Pulmonary lymph node (tissue), 1 donor: Measurements from ENCODE around the genes RASA4, SPDYE2B and PSMC2.

DNA sequence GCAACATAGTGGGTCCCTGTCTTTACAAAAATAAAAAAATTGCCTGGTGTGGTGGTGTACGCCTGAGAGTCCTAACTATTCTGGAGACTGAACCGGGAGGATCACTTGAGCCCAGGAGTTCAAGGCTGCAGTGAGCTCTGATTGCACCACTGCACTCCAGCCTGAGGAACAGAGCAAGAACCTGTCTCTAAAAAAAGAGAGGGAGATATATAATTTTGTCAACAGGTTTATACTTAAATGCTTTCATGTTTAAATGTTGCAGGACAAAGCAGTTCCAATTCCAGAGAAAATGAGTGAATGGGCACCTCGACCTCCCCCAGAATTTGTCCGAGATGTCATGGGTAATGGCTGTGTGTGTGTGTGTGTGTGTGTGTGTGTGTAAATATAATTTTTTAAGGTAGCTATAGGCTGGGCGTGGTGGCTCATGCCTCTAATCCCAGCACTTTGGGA is 1.2 kb downstream of the PRKRIP1 start:
- PRO-cap = no peak

DNA sequence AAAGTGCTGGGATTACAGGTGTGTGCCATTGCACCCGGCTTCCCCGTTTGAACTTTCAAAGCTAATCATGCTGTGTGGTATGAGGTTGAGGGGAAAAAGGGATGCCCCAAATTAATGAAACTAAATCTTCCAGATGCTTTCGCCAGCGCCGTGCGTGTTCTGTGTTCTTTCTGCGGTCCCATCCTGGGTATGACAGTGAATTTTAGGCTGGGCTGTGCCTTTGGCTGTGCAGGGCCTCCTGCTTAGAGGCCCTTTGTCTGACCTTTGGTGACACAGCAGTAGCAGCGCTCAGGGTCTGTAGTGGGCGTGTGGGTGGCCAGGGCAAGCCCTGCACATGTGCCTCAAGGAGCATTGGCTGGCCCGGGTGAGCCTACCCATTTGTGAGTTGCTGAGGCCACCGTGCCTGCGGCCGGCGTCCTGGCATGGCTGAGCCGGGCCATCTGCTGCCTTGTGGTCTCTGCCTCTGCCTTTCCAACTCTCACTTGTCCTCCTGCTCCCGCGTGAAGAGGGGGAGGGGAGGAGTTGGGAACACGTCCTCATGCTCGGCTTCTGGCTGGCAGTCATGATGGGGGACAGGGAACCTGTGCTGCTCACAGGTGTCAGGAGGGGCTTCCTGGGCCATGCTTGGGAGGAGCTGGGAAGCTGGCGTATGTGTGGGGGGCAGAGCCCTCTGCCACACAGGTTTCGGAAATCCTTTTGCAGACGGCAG is 9.3 kb upstream of the ORAI2 start:
- PRO-cap = no peak

DNA sequence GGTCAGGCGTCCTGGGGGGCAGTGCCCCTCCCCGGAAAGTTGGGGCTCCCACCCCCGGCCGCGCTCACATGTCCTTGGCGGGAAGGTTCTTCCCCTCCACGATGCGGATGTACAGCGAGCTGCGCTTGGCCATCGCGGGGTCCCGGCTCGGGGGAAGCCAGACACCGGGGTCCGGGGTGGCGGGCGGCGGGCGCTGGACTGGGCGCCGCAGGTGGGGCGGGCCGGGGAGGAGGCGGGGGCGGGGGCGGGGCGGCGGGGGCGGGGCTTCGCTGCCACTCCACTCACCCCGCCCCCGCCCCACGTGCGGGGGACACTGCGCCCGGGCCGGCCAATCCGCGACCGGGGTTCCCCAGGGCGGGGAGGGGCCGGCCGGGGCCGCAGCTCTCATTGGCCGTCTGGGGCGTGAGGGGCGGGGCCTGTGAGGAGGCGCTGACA is at the start of gene RASA4:
Gene RASA4, minus strand, starts transcription at position 200 of the 435 bp plus-strand sequence.
- PRO-cap = no peak

DNA sequence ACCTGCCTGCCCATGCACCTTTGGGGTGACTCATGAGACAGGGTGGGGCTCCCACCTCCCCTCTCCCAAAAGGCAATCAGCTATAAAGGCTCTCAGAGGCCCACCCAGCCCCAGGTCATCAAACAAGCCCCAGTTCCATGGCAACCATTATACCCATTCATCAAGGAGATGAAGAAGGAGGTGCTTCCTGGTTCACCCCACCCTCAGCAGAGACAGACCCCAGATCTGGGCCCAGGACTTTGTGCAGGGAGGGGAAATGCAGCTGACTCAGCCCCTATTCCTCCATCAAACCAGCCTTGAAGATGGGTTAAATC is at the start of gene SPDYE2B:
Gene SPDYE2B, plus strand, starts transcription at position 200 of the 314 bp plus-strand sequence.
- PRO-cap = no peak

GRCh38 chr7:102913457-102913940 is 699 bp downstream of the LRRC17 start:
- PRO-cap = no peak

- PRO-cap = no peak
Observed at GRCh38 chr7:102934299-102934737, 21.5 kb downstream of the LRRC17 start.

GRCh38 chr7:103037682-103038101 is 37.2 kb upstream of the ARMC10 start:
- PRO-cap = no peak

GRCh38 chr7:103075258-103075895 is 437 bp downstream of the ARMC10 start:
- PRO-cap = unidirectional peak, plus-strand start at chr7:103075529

- PRO-cap = no peak
Observed at GRCh38 chr7:103147944-103148609, 822 bp downstream of the NAPEPLD start.

- PRO-cap = no peak
Observed at GRCh38 chr7:103149781-103150100, 842 bp upstream of the NAPEPLD start.

DNA sequence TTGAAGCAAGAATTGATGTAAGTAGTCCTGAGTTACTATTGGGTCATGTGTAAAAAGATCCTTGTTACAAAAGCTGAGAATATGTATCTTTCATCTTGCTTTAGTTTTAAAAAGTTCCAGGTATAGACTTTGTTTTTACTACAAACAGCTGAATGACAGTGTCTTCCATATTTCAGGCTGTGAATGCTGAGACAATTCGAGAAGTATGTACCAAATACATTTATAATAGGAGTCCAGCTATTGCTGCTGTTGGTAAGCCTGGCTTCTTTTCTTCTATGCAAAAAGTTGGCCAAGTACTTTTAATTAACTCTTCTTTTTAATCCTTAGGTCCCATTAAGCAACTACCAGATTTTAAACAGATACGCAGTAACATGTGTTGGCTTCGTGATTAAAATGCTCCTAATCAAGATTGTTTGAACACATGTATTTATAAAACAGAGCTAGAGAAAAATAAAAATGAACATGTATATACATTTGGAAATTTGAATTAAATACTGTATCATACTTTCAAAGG is 14.7 kb downstream of the PMPCB start:
- PRO-cap = no peak

DNA sequence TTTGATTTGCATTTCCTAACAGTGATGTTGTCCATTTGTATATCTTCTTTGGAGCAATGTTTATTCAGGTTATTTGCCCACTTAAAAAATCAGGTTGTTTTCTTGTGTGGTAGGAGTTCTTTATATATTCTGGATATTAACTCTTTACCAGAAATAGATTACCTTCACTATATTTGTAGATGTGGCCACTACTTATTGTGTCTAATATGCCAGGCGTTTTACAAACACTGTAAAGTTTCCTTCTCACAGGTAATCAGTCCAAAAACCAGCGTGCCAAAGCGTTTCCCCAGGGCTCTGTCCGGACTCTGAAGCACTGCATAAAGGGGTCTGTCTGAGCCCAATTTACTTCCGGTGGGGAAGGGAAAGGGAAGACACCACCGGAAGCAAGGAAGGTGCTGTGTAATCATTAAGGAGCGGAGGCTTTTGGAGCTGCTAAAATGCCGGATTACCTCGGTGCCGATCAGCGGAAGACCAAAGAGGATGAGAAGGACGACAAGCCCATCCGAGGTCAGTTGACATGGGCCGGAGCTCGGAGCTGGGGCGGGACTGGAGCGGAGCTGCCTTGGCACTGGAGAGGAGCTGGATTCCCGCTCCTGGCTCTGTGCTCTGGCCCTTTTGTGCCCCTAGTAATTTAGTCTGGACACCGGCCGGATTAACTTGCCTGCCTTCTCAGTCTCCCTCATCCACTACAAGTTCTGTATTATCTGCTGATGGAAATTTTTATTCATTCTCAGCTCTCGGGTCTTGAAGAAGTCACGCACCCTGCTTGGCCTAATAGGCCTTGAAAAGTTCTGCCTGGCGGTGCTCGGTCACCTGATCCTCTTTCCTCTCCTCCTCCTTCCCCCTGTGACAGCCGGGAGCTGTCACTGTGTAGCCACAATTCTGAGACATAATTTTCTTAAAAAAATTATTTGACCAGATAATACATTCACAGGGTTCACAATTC is at the start of gene PSMC2:
Gene PSMC2, plus strand, starts transcription at position 369 of the 946 bp plus-strand sequence.
- PRO-cap = bidirectional peak, plus-strand start at position 391 of the sequence, minus-strand start at position 307 of the sequence

- PRO-cap = no peak
Observed at GRCh38 chr7:104971641-104972034, 42.4 kb upstream of the KMT2E start.

- PRO-cap = bidirectional peak, plus-strand start at chr7:104978705, minus-strand start at chr7:104978678
Observed at GRCh38 chr7:104978263-104978911, 35.6 kb upstream of the KMT2E start.

DNA sequence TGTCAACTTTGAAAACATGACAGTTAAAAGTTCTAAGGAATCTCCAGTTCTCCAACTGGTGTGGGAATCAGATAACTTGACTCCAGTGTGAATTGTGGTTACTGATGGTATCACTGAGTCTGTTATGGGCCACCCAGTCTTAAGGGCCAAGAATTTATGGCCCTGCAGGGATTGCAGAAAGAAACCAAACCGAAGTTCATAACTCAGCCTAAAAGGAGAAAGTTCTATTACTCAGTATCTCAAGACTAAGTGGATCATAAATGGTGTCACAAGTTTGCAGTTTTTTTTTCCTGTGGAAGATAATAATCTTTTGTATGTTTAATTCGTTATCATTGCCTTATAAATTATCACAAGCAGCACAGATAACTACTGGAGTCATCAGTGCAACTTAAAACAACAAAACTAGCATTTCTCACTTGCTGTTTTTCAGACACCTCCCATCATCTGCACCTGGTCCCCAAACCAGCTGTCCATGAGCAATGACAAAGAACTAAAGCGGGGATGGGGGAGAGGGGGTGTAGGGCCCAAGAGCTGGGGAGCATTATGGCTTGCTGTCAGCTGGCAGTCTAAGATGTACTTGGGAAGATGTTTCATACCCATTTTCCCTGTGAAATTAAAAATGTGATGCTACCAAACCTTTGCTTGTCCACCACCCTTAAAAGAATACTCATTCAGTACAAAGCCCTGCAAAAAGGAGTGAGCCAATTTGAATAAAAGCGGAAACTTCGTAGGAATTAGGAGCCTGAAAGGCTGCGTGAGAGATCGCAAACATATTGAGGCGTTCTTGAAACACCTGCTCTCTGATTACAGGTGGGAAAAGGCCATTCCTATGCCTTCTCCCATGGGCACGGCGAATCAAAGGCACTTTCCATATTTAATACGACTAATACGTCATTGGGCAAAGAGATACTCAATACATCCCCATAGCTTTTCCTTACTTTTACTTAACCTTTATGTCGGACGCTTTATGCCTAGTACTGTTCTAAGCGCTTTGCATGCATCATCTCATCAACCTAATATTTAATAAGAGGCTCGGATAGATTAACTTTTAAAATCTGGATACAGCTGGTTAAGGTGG is 31.2 kb upstream of the KMT2E start:
- PRO-cap = bidirectional peak, plus-strand start at position 803 of the sequence, minus-strand start at position 775 of the sequence

GRCh38 chr7:105003305-105004443 is 10.3 kb upstream of the KMT2E start:
- PRO-cap = no peak

DNA sequence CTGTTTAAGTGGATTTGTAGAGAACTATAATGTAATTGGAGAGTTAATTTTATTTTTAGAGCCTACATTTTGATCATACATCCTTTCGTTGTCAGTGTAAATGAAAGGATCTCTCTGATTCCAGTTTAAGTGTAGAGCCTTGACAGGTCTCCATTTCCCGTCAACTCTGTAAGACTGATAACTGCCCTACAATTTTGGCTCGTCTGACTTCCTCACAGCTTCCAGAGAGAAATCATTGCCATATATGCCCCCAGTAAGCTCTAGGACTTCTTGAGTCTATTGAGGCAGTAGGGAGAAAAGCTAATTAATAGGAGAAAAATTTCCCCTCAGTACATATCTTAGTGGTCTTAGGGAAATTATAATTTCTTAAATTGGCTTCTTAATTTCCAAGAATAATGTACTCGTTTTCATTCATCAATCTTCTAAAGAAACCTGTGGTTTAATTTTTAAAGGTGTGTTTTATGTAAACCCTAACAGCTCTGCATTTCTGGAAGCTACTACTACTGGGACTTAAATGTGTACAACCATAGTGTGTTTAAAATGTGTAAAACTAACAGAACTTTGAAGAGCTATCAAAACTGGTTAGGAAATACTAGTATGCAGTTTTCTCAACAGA is 3.8 kb downstream of the KMT2E start:
- PRO-cap = unidirectional peak, minus-strand start at position 168 of the sequence

DNA sequence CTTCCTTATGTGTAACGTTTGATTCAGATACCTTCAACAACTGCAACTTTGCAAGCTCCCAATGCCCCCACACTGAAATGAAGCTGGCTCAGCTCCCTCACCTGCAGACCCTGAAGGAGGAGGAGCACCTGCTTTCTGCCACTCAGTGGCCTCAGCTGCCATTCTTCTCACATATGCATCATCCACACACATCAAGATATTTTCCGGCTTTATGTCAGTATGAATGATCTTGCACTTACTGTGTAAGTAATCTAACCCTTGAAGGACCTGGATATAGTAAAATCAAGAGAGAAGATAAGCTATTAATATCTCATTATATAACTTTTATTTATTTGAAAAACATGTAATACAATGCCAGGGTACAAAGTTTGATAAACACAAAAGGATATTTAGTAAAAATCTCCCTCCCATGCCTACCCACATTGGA is 132.4 kb downstream of the KMT2E start:
- PRO-cap = no peak

GRCh38 chr7:105257256-105257667 is 131.5 kb downstream of the SRPK2 start:
- PRO-cap = no peak

GRCh38 chr7:105788026-105788792 is 88.2 kb downstream of the ATXN7L1 start:
- PRO-cap = no peak